Osteoblast (primary cell): ENCODE measurements around a stretch of chr3.

DNA sequence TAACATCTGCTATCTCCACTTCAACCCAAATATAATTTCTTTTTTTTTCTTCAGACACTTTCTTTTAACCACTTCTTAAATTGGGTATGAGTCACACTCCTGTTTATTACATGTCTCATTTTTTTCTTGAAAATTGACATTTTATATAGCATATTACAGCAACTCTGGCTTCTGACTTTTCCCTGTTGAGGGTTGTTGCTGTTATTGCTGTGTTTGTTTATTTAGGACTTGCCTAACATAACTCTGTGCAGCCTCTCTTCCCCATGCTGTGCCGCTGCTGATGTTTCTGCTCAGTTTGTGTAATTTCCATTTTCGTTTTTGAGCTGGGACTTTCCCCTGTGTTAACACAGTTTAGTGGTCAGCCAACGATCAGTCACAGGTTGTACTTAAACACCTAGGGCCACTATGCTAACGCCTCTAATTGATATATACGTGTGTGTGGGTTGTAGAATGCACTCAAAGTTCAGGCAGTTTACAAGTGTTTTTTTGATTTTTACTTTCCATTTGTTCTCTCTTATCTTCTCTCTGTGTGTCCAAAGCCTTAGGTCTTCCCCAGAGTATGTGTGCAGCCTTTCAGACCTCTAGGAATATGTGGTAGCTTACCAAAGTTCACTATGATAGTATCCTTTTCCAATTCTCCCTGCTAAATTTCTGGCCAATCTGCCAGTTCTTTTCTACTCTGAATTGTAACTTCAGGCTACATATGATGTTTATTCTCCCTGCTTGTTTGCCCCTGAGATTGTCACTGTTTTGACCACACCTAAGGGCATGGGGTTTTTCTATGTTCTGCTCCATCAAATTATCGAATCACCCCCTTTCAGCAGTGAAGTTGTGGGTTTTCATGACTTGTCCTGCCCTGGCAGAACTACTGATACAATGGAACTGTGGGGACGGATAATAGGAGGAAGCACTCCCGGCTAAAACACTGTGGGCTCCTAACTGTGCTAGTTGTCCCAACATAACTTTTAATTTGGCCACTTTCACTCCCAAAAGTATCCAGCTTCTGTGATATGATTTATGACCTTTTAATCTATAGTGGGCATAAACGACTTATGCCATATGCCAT is 337.1 kb downstream of the ZBTB20 start:
- CAGE, long polyA plus RNA: no peak
- RRBS: no CpG with 5 or more reads among the region's 9 CpGs

DNA sequence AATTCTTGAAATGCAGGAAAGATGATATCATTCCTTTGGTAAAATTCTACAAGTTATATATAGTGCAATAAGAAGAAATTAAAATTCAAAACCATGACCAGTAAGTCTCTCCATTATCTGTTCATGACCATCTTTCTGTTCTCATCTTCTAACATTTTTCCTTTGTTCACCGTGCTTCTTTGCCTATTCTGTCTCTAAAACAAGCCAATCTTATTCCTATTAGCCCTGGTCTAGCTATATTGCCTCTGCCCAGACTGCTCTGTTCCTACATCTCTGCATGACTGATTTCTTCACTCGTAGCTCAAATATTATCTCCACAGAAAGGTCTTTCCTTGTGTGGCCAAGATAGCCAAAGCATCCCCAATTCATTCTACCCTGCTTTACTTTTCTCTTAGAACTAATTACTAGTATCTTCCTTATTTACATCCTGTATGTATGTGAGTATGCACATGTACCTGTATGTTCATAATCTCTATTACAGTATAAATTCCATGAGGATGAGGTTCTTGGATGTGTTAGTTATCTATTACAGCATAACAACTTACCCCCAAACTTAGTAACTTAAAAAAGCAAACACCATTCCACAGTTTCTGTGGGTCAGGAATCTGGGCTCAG is 310.2 kb downstream of the ZBTB20 start:
- CAGE, long polyA plus RNA: no peak
- RRBS: no CpG with 5 or more reads among the region's 2 CpGs

DNA sequence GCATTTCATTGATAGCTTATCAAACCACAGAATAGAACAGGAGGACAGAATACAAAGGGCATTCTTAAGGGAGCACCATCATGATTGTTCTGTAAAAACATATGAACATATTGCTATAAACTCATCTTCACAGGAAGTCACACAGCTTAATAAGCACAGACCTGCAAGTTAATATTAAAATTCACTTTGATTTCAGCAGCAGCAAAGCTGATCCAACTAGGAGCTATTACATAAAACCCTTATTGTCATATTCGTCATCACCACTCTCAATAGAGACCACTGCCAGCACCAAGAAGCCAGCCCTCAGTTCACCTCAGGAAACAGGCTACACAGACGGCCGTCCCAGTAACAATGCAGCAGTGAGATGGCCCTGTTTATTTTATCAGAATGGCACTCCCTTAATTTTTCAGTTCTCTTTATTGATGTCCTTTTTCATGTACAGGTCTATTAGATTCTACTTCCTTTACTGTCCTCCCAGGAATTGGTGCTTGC is 272.7 kb downstream of the ZBTB20 start:
- CAGE, long polyA plus RNA: no peak
- RRBS: no CpG with 5 or more reads among the region's 3 CpGs

- CAGE, long polyA plus RNA: no peak
- RRBS: no CpG with 5 or more reads among the region's 5 CpGs
Observed at GRCh38 chr3:115009318-115010207, 137.5 kb downstream of the ZBTB20 start.

- CAGE, long polyA plus RNA: no peak
- RRBS: no CpG with 5 or more reads among the region's 2 CpGs
Observed at GRCh38 chr3:115023300-115023870, 123.7 kb downstream of the ZBTB20 start.

DNA sequence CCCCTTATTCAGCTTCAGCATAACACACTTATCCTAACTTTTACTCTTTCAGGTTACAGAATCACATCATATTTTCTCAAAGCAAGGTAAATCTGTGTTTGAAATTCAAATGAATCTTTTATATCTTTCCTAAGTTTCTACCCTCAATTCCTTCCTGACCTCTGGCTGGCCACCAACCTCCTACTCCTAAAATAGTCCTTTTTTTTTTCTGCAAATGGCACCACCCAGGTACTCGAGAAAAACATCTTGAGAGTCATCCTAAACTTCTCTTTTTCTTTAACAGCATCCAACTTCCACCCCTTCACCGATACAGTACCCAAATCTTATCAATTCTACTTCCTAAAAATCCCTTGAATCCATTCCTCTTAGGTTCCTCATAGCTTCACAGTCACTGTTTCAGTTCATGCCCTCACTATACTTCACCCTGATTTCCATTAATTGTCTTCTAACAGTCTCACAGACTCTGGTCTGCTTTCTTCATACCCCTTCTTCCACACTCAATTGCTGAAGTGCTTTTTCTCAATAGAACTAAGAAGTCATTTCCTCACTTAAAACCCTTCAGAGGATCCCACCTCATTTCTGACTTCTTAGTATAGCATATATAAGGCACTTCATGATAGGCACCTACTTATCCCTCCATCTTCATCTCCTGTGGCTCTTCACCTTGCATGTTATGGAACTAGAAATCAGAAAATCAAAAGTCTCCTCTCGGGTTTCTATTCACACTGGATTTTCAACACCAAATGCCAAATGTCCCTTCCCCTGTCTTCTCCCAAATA is 80.8 kb downstream of the ZBTB20 start:
- CAGE, long polyA plus RNA: no peak
- RRBS: no CpG with 5 or more reads among the region's 3 CpGs

DNA sequence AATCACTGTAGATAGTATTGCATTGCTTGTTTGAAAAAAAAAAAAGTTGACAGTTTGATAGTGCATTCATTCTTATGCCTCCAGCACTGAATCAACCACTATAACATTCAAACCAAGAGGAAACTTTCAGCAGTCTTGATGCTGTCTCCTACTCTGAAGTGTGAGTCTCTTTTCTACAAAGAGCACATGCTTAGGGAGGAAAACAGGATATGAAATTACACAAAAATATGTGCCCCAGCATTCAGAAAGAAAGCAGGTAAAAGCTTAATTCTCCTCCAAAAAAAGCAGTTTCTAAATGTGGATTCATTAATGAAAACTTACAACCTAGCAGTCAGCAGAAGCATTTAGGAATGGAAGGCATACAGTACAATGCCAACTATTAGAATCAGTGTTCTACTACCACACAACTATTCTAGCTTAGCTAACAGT is 78.2 kb downstream of the ZBTB20 start:
- CAGE, long polyA plus RNA: no peak

GRCh38 chr3:115100010-115100605 is 47.0 kb downstream of the ZBTB20 start:
- CAGE, long polyA plus RNA: no peak
- RRBS: no CpG with 5 or more reads among the region's 5 CpGs

- CAGE, long polyA plus RNA: no peak
- RRBS: no CpG with 5 or more reads among the region's 1 CpG
Observed at GRCh38 chr3:115187100-115187427, 40.0 kb upstream of the ZBTB20 start.

DNA sequence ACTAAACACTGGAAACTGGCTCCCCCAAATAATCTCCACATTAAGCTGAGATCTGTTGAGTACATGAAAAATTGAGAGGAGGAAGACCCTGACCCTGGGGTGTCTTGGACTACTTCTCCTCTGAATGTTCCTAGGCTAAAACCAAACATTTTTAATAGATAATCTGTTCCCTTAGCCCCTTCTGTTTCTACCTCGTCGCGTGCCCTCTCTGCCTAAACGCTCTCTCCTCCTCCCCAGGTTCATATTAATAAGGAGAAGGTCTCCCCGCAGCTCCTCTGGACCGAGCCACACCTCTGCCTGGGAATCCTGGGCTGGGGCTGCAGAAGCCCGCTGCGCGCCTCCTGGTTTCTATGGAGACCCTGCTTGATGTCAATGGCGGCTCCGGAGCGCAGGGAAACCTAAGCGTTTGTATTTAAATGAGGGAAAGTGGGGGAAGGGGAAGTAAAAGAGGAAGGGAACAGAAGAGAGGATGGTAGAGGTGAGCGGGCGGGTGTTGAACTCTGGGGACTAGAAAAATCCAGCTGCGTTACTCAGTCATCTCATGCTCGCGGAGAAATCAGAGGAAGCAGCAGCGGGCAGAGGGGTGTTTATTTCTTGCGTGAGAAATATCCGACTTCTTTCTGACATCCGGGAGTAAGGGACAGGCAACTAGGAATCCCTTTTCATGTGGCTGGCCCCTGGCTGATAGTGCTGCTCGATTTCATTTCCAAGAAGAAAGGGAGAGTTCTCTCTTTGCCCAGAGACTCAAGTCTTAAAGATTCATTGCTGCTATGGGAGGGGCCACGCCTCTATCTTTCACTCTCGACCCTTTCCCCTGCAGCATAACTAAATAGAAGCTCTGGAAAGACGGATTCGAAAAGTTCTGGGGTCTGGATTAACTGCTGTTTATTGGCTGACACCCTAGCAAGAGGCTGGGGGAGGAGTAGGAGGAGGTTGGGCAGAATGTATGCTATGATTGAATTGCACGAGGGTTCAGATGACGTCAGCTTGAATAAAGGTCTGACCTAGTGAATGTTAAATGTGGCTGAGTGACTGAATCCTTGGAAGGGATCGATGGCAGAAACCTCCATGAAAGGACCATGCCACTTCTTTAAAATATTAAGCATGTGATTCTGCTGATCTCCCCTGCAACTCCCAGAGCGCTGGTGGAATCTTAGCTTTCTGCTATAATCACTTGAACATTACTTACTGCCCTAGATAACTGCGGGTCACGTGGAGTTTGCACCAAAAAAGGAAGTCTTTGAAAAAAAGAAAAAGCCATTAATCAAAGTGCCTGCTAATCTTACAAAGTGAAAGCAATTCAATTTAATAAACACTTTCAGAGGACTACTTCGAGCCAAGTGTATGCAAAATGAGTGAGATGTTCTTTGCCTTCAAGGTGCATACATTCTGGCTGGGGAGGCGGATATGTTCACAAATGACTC is 110.5 kb upstream of the GAP43 start:
- CAGE, long polyA plus RNA: no peak
- RRBS: no CpG with 5 or more reads among the region's 35 CpGs

- CAGE, long polyA plus RNA: no peak
- RRBS: no CpG with 5 or more reads among the region's 47 CpGs
Observed at GRCh38 chr3:115791286-115792056, 168.2 kb downstream of the GAP43 start.

DNA sequence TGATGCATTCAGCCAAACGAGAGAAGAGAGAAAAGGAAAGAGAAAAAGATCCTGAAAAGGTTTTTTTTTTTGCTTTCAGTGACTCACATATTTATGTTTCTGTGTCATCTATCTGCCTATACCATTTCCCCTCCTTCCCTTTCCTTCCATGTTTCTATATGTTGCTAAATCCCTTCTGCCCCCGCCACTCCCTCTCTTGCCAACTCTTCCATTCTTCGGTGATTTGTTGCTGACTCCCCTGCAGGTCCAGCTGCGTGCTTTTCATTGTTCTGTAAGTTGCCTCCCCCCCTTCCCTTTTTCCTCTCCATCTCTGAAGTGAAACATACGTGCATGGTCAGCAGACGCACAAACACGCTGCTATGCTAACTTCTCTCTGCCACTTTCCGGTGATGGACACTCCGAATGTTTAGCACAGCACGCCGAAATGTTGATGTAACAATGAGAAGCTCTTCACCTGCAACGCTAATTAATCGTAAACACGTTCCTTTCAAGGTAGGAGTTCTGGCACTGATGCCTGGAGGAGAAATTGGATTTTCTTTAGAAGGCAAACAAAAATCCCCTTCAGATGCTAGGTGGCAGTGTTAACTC is 418.8 kb upstream of the LSAMP start:
- CAGE, long polyA plus RNA: no peak
- RRBS: no CpG with 5 or more reads among the region's 14 CpGs

GRCh38 chr3:117399354-117399756 is 954.1 kb upstream of the LSAMP start:
- CAGE, long polyA plus RNA: no peak

GRCh38 chr3:118987262-118987922 is 47.3 kb downstream of the IGSF11 start:
- CAGE, long polyA plus RNA: no peak
- RRBS: no CpG with 5 or more reads among the region's 3 CpGs

DNA sequence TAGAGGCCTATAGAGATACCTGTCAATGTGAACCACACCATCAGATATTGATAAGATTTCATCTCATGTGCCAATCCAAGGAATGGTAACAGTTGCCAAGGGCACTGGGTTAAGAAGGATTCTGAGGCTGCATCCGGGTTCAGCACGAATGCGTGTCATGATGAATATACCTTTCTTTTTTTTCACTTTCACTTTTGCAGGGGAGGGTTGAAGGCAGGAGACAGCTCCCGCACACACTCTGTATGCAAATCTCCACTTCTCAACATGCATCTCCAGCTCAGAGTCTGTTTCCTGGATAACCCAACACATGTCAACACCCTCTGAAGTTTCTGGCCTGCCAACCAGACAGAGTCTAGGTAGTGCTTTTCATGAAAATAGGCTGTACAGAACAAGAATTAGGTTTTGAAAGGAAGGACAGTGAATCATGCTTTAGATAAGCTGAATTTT is 21.6 kb downstream of the B4GALT4 start:
- CAGE, long polyA plus RNA: no peak
- RRBS: no CpG with 5 or more reads among the region's 4 CpGs

DNA sequence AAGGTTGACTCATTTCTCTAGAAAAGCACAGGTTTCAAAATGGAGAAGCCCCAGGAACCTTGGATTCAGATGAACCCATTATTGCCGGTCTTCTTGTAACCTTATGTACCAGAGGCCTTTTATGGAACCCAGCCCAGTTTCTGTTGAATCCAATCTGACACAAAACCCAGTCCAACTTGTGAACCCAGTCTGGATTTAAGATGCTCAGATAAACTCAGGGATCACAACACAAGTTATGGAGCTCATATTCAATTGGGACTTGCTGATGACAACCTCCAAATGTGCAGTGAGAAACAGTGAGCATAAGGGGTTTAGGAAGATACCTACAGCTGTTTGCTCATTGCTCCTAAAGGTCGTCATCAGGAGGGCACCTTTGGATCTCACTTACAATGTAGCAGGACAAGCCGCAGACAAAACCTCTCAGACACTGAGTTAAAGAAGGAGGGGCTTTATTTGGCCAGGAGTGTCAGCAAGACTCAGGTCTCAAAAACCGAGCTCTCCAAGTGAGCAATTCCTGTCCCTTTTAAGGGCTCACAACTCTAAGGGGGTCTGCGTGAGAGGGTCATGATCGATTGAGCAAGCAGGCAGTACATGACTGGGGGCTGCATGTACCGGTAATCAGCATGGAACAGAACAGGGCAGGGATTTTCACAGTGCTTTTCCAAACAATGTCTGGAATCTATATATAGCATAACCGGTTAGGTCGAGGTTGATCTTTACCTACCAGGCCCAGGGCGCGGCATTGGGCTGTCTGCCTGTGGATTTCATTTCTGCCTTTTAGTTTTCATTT is 16.7 kb upstream of the B4GALT4 start:
- CAGE, long polyA plus RNA: no peak
- RRBS: no CpG with 5 or more reads among the region's 11 CpGs

DNA sequence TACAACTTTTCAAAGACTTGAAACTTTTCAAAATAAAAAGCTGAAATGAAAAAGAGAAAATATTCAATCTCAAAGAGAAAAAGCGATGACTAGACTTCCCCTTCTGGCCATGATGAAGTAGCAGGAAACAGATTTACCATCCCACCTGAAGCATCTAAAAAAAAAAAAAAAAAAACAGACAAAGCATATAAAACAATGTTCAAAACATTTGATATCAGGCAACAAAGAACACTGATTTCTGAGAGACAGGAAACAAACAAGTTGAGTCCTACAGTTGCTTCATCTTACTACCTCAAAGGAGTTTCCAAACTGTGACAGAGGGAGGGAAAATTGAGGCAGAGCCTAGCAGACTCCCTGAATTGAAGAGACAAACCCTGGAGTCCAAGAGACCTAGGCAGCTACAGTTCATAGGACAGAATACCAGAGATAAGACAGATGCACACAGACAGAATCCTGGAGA is 20.0 kb upstream of the B4GALT4 start:
- CAGE, long polyA plus RNA: no peak
- RRBS: no CpG with 5 or more reads among the region's 1 CpG

DNA sequence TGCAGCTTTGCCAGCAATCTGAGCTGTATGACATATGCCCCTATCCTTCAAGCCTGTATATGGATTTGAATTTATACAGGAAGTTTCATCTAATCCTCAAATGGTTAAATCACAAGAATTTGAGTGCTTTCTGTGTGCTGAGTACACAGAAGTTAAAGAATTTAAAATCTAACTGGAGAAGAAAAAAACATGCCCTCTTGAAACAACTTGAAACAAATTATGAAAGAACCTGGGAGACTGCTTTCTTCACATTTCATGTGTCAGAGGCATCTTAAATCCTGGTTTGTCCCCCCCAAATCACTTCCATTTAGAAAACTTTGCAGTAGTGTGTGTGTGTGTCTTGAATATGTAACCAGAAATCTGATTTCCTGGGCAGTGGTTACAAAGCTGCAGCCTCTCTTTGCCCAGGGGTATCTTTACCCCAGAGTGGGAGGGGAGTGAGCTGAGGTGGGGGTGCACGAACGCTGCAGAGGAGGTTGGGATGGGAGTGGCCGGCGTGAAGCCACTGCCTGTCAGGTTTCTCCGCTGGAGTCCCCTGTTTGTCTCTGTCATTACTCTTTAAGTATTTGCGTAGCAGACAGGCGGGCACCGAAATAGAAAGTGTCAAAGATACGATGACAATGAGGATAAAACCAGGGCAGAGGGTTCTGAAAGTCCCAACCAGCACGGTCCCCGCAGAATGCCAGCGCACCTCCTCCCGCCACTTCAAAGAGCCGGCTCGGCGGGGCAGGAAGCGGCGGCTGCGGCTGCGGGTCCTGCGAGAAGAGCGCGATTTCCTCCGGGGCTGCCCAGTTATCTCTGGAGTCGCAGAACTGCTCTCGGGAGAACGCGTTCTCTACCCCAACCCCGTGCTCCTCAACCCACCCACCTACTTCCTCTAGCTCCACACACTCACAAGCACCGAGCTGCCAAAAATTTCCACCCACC is 541 bp upstream of the ARHGAP31 start:
- CAGE, long polyA plus RNA: no peak
- RRBS: 1% methylated on average over 11 of the region's 30 CpGs

GRCh38 chr3:119297033-119297843 is 3.1 kb downstream of the ARHGAP31 start:
- CAGE, long polyA plus RNA: no peak
- RRBS: no CpG with 5 or more reads among the region's 4 CpGs

- CAGE, long polyA plus RNA: no peak
- RRBS: 3% methylated on average over 23 of the region's 31 CpGs
Observed at GRCh38 chr3:119322333-119322900, 28.2 kb downstream of the ARHGAP31 start.